Bronchus fibroblast of lung (primary cell): ENCODE results near the genes ZBTB2, ESR1 and VIP.

DNA sequence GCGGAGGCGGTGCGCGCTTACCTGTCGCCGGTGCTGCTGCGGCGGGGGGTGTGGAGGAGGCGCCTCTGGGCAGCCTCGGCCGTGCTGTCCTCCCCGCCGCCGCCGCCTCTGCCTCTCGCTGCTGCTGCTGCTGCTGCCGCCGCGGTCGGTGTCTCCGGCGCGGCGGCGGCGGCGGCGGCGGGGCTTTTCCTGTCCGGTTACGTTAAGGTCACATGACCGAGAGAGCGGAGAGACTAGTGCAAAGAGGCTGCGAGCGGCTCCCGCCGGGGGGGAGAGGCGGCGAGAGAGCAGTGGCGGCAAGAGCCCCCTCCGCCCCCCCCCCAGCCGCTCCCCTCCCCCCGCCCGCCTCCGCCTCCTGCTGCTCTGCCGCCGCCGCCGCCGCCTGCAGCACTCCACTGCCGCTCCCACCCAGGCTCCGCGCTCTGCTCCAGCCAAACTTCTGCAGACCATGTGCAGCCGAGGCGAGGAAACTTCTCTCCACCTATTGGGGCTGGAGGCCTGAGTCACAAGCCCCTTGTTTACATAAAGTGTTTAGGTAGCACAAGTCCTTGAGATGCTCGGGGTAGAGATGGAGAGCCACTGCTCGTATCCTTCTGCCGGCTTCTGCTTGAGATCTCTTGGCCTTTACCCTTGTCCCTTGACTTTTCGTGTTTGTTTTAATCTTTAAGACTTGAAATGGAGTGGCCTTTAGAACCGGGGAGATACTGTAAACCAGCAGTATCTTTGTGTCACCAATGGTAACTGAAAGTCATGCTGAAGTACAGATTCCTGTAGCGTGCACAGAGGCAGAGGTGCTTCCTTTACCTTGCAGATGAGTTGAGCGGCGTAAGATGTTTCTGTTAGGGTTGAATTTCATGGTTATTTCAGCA lies at the start of gene ZBTB2:
TSS of gene ZBTB2 (minus strand) at position 161 of the 869 bp plus-strand sequence.
- RAMPAGE, long total RNA: no peak

DNA sequence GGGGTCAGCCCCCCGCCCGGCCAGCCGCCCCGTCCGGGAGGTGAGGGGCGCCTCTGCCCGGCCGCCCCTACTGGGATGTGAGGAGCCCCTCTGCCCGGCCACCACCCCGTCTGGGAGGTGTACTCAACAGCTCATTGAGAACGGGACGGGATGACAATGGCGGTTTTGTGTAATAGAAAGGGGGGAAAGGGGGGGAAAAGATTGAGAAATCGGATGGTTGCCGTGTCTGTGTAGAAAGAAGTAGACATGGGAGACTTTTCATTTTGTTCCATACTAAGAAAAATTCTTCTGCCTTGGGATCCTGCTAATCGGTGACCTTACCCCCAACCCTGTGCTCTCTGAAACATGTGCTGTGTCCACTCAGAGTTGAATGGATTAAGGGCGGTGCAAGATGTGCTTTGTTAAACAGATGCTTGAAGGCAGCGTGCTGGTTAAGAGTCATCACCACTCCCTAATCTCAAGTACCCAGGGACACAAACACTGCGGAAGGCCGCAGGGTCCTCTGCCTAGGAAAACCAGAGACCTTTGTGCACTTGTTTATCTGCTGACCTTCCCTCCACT lies 1.3 kb downstream of the RMND1 start:
- RAMPAGE, long total RNA: no peak

DNA sequence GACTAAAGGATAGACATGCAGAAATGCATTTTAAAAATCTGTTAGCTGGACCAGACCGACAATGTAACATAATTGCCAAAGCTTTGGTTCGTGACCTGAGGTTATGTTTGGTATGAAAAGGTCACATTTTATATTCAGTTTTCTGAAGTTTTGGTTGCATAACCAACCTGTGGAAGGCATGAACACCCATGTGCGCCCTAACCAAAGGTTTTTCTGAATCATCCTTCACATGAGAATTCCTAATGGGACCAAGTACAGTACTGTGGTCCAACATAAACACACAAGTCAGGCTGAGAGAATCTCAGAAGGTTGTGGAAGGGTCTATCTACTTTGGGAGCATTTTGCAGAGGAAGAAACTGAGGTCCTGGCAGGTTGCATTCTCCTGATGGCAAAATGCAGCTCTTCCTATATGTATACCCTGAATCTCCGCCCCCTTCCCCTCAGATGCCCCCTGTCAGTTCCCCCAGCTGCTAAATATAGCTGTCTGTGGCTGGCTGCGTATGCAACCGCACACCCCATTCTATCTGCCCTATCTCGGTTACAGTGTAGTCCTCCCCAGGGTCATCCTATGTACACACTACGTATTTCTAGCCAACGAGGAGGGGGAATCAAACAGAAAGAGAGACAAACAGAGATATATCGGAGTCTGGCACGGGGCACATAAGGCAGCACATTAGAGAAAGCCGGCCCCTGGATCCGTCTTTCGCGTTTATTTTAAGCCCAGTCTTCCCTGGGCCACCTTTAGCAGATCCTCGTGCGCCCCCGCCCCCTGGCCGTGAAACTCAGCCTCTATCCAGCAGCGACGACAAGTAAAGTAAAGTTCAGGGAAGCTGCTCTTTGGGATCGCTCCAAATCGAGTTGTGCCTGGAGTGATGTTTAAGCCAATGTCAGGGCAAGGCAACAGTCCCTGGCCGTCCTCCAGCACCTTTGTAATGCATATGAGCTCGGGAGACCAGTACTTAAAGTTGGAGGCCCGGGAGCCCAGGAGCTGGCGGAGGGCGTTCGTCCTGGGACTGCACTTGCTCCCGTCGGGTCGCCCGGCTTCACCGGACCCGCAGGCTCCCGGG lies at the start of gene ESR1:
TSS of gene ESR1 (plus strand) at position 987 of the 1,067 bp plus-strand sequence.
- RAMPAGE, long total RNA: no peak

- RAMPAGE, long total RNA: no peak
Observed at GRCh38 chr6:151813826-151814287, 6.4 kb downstream of the ESR1 start.

DNA sequence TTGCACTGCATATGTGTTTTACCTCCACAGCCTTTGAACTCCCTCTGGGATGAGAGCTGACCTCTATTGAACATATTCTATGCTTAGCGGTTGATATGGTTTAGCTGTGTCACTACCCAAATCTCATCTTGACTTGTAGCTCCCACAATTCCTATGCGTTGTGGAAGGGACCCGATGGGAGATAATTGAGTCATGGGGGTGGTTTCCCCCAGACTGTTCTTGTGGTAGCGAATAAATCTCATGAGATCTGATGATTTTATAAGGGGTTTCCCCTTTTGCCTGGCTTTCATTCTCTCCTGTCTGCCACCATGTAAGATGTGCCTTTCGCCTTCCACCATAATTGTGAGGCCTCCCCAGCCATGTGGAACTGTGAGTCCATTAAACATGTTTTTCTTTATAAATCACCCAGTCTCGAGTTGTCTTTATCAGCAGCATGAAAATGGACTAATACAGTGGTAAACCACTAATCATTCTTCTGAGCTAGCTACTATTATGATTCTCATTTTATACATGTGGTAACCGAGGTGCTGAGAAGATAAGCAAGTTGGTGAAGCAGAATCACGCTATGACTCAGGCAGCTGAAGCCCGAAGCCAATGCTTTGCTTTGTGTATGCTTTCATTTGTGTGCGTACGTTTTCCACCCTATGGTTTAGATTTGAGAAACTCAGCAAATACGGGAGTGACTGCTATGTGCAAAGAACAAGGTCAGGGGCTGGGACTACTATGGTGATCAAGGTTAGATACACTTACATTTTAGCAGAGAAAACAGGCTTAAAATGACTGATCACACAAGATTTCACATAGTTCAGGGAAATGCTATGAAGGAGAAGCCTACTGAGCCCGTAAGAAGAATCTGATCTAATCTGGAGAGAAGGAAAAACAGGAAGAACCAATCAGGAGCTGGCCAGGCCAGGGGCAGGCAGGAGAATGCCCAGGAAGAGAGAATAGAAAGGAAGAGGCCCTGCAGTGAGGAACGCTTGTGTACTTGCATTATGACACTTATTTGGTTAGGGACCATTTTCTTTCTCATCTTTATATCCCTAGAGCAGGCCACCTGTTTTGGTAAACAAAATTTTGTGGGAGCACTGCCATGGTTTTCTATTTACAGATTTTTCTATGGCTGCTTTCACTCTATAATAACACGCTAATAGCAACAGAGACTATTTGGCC lies 363.6 kb downstream of the ESR1 start:
- RAMPAGE, long total RNA: no peak

- RAMPAGE, long total RNA: no peak
Observed at GRCh38 chr6:152244898-152245491, 392.2 kb downstream of the SYNE1 start.

DNA sequence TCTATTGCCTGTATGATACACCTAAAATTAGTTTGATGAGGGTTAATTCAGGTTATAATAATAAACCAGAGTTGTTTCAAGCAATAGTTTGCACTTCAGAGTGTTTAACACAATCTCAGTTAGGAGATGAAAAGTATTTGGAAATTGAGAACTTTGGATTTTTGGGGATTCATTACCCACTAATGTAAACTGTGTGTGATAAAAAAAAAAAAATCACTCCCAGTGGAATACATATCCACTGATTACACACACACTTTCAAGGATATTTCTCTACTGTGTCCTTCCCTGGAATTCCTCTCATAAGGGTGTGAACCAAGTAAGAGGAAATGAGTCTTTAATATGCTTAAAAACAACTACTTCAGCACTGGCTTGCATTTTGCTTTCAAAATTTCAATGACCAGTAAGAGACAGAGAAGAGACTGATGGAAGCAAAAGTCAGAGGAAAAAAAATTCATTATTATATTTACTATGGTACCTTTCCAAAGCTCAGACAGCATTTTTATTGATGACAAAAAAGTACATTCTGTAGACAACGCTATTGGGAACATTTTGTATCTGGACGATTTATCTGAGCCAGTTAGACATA lies 24.5 kb upstream of the MYCT1 start:
- RAMPAGE, long total RNA: no peak

- RAMPAGE, long total RNA: no peak
Observed at GRCh38 chr6:152750579-152750956, at the start of gene VIP. Gene VIP, plus strand, starts transcription at chr6:152750797.

- RAMPAGE, long total RNA: start-site peak on the plus strand at chr6:152983700-152983768, 7 and 7 reads in 2 replicates
Observed at GRCh38 chr6:152983186-152984090, 597 bp upstream of the FBXO5 start.

- RAMPAGE, long total RNA: no peak
Observed at GRCh38 chr6:153130334-153130870, 680 bp downstream of the RGS17 start.

DNA sequence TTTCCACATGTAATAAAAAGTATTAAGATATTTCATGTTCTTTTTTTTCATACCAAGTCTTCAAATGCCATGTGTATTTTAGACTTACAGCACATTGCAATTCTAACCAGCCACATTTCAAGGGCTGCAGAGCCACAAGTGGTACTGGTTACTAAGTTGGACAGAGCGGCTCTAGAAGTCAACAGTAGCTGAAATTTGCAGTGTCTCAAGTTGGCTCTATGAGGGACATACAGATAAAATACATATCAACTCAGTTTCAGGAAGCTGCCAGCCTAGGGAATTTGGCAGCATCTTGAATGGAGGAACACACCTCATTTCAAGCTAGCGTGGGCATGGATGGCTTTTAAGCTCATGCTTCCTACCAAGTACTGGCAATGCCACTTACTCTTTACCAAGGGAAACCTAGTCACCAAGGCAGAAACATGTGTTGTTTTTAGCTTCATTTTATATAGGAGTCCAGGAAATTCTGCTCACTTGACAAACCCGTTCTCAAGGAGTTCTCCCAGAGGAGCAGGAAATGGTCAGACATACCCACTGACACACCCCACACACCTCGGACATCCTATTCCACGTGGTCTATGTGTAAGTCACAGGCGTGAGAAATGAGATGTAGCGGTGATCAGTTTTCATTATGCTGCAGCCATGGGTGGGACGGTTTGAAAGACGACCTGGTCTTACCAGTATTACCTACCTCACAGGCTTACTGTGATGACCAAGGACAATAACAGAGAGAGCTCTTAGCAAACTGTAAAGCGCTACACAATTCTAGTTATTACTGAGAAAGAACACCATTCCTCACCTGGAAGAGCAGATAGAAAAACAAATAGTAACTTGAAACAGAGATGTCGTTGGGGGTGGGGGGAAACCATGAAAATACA lies 2.0 kb downstream of the CNKSR3 start:
- RAMPAGE, long total RNA: no peak

- RAMPAGE, long total RNA: no peak
Observed at GRCh38 chr6:154515595-154516387, 5.3 kb upstream of the CNKSR3 start.

GRCh38 chr6:154619262-154619697 lies 108.8 kb upstream of the CNKSR3 start:
- RAMPAGE, long total RNA: no peak

- RAMPAGE, long total RNA: no peak
Observed at GRCh38 chr6:154765893-154766836, 32.9 kb downstream of the SCAF8 start.

GRCh38 chr6:154781659-154783050 lies 48.9 kb downstream of the SCAF8 start:
- RAMPAGE, long total RNA: no peak

- RAMPAGE, long total RNA: no peak
Observed at GRCh38 chr6:154843292-154843851, 110.2 kb downstream of the SCAF8 start.

DNA sequence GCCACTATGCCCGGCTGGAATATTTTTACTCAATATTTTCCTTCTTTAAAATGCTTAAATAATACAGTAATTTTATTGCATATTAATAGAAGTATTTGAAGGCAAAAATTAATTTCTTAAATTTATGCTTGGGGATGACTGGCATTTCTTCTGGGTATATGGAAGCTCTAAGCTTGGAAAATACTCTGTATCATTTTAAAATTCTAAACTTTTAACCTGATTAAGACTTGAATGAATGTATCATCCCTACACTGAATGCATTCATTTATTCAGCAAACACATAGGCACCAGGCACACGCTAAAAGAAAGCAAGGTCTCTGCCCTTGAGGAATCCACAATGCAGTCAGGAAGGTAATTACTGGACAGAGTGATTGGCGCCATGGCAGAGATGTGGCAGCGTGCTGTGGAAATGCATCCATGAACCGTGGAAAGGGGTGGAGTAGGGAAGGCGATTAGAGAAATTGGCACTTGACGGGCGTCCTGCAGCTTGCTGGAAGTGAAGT lies 122.8 kb upstream of the TIAM2 start:
- RAMPAGE, long total RNA: no peak

DNA sequence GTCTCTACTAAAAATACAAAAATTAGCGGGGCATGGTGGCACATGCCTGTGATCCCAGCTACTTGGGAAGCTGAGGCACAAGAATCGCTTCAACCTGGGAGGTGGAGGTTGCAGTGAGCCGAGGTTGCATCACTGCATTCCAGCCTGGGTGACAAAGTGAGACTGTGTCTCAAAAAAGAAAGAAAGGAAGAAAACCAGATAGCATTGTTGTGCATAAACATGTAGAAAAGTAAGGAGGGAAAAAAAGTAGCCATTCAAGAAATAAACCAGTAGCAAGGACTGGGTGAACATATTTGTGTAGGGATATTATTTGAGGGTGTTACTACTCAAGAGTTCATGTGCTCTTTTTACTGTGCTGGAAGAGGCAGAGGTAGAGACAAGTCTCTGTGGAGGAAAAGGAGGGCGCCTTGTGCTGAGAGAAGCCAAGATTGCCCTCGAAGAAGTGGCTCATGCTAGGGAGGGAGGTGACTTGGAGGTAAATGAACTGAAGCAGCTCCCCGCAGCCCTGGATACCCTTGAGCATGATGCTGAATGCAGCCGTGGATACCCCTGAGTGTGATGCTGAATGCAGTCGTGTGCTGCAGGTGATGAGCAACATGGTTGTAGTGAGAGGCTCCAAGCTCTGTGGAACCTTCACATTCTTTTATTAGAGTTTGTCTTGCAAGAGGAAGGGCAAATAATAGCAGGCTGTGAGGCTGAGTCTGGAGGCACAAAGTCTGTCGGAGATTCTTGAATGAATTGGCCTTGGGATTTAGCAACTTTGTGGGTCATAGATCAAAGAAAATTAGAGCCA lies 120.5 kb upstream of the TIAM2 start:
- RAMPAGE, long total RNA: no peak

DNA sequence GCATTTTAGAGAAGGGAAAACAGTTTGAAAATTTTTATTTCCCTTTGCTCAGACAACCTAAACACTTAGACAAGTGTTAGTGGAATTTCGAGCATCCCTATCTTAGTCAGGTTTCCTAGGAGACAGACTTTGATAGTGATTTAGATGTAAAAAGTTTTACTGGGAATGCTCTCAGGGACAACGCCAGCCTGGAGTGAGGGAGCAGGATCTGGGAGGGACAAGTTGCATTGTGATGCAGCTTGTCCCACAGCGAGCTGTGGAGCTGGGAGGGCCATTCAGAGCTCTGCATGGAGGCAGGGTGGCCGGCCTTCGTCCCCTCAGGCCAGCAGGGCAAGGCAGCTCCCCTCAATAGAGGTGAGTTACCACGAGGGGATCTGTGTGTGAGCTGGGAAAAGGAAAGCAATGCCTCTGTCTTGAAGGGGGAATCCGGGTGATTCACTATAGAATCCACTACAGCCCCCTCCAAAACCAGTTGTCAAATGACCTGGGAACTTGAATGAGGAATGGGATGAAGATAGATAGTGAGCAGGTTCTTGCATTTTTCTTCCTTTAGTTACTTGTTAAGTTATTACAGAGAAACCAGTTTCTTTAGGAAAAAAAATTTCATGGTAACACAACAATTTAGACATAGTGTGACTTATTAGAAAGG lies 114.8 kb upstream of the CLDN20 start:
- RAMPAGE, long total RNA: no peak

DNA sequence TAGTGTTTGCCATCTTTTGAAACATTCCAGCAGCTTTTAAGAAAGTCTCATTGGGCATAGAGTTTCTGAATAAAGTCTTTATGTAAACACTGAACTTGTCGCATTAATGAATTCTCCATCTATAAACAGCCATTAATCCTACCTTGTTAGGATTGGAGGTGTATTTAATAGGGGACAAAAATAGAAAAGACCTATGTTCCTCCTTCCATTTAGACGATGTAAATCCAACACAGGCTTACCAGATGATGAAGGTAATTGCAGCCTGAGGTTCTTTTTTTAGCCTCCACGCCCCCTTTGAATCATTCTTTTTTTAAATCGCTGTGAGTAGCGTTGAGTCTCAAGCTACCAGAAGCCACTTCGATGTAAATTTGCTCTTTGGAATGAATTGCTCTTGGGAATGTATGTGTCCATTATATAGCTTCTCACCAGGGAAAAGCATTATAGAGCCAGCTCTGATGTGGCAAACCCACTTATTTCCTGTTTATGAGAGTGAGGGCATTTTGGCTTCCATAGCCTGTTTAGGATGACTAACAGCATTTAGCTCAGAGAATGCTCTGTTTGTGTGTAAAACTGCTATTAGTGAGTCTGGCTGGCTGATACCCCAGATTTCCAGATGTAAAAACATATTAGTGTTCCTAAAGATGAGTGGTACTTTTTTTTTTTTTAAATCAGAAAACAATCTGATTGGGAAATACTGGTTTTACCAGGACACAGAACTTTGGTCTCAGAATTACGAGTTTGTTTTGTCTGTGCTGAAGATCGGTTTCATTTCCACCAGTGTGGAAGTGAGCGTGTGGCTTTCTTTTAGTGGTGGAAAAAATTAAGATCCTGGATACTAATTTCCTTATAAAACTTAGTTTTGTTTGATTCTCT lies 74.9 kb upstream of the CLDN20 start:
- RAMPAGE, long total RNA: no peak